Colon Carcinoma Metastatic in the Lung (tissue), 2 donors: Measurements from ENCODE around the gene RNF26.

- PRO-cap, 2 experiments = no peak in any of the 2 experiments
Measured at GRCh38 chr11:119298498-119299074, 18.3 kb downstream of the MCAM start.

DNA sequence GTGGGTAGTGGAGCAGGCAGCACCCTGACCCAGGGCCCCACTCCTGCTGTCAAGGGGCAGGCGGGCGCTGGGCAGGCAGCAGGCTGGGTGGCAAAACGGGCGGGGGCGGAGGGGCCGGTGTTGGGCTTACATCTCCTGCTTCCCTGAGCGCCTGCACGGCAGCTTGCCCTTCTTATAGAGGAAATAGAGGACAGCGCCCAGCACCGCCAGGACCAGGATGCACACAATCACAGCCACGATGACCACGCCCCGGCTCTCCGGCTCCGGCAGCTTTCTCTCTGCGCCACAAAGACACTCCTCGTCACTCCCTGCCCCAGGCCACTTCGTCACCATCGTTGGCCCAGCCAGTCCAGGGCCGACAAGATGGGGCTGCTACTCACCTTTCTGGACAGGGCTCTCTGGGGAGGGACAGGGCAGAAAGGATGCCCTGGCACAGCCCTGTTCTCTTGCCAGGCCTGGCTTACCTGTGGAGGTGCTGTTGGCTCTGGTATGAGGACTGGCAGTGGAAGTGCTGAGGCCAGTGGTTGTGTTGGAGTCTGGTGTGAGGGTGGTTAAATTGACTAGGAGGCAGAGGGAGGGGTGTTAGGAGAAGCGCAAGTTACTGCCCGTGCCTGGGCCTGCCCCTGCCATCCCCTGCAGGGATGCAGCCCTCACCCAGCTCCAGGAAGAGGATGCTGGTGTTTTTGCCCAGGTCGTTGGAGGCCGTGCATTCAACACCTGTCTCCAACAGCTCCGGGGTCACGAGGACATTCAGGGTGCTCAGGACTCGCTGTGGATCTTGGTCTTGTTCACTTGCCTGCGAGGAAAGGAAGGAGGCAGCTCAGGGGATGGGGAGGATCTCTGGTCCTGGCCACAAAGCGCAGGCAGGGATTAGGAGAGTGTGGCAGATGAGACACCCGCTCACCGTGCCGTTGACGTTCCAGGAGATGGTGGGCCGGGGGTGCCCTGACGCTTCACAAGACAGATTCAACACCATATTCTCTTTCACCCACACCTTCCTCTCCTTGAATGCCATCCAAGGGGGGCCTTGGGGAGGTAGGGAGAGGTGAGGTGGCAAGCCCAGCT, 6.0 kb downstream of the MCAM start:
- PRO-cap, 2 experiments = no peak in any of the 2 experiments

DNA sequence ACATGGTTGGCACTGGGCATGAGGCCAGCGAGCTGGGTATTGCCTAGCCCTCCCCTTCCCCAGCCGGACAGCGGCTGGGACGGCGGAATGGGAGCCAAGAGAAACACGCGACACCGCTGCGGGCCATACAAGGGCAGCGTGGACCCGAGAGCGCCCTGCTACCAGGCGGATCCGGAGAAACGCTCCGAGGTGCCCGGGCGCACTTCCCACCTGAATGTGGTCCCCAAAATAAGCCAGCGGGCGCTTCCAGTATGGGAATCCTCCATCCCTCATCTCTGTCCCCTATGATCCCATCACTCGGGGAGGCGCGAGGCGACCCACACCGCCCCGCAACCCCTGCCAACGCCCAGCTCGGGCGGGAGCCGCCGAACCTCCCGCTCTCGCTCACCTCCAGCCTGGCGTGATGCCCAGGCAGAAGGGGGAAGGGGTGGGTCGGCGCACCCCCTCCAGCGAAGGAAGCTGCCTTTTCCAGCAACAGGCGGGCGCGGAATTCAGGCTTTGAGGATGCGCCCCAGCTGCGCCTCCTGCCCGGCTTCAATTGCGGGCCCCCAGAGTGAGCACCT, 675 bp downstream of the MCAM start:
- PRO-cap, 2 experiments = no peak in any of the 2 experiments

- PRO-cap, 2 experiments = peak in 2 of 2 experiments; most common plus-strand start chr11:119334544 (in 2); most common minus-strand start chr11:119334288 (in 1)
Measured at GRCh38 chr11:119334009-119334830, at the start of gene RNF26. RNF26 (plus strand) TSS chr11:119334527.

- PRO-cap, 2 experiments = no peak in any of the 2 experiments
Measured at GRCh38 chr11:119337584-119338784, 2.7 kb downstream of the C1QTNF5 start.

GRCh38 chr11:119347961-119348613, 1.6 kb upstream of the MFRP start:
- PRO-cap, 2 experiments = no peak in any of the 2 experiments

DNA sequence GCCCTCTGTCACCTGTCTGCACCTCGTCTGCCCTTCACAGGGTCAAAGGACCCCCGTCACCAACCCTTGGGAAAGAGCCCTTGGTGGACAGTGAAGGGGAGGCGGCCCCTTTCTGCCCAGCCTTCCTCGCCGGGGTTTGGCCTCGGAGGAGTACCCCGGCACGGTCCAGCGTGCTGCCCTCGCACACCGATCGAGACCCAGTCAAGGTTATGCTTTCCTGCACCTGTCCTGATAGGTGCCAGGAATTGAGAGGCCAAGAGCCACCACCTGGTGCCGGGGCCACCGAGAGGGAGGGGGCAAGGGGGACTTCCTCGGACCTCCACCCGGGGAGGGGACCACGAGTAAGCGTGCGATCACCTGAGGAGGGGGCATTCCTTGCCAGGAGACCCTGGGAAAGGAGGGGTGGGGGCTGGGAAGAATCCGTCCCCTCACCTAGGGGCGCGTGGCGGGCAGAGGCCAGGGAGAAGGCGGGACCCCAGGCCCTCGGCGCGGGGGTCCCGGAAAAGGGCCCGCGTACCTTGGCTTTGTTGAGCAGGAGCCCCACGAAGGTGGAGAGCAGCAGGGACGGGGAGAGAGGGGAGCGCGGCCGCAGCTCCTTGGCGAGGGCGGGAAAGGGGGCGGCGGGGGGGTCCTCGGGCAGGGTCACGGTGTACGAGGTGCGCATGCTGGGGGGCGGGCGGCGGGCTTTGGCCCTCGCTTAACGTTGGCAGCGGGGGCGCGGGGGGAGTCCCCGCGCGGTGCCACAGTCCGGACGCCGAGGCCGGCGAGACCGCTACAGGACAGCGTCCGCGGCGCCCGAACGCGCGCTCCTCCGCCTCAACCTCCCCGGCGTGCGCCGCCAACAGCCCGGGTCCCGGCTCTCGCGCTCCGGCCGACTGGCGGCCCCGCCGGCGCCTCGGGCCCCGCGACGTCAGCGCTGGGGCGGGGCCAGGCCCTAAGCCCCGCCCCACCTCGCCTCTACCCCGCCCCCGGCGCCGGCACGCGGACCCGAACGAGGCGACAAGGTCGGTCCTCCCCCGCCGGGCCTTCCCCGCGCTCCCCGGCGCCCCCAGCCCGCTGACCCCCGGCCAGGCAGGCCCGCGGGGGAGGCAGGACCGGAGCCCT, 17.2 kb upstream of the MFRP start:
- PRO-cap, 2 experiments = peak in 2 of 2 experiments; most common plus-strand start position 990 of the sequence (in 2); most common minus-strand start position 877 of the sequence (in 2)

DNA sequence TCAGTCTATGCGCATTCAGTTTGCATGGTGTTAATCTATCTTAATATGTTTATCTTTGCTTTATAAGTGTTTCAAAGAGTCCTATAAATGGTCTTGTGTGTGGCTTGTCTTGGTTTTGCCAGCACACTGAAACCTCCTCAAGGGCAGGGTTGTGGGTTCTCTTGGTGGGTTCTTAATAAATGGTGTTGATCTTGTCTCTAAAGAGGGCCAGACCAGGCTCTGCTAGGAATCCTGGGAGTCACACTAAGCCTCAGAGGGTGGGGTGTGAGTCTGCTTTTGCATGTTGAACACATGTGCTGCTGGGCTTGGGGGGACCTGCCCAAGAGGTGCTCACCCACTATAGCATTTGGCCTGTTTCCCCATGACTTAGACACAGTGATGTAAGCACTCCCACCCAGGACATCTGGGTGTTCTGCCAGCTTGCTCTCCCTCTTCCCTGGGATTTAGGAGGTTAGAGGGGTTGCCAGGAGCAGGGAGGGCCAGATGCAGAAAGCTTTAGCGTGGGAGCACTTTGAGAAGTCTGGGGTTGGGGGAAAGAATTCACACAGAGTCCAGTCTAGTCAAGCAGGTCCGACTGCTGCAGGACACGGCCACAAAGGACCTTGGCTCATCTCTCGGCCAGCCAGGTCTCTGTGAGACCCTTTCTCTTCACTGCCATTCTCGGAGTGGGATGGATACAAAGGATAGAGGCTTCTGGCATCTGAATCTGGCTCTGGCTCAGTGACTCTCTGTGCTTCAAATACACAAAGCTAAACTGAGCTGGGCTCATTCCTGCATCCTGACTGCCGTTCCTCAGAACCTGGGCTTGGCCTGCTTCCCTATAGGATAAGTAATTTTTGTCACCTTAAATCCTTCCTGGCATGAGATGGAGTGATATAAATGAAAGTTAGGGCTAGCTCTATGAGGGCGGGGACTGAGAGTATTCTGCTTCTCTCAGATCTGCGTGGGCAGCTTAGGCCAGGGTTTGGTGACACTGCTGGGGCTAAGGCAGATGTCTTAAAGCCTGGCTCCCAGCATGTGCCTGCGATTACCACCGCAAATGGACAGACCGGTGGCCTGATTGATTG, 14.7 kb downstream of the USP2 start:
- PRO-cap, 2 experiments = no peak in any of the 2 experiments

- PRO-cap, 2 experiments = no peak in any of the 2 experiments
Measured at GRCh38 chr11:119375466-119375960, 6.0 kb downstream of the USP2 start.

DNA sequence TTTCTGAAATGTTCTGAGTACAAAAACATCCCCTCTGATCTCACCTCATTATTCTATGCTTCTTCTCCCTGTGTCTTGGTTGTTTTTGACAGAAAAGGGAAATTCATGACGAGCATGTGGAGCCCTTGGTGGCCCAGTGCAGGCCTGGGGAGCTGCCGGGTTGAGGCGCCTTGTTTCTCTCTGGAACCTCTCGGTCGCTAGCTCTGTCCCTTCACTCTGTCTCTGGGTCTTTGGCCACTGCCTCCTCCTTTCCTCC, 63.0 kb upstream of the THY1 start:
- PRO-cap, 2 experiments = peak in 1 of 2 experiments; most common plus-strand start position 155 of the sequence (in 1)

- PRO-cap, 2 experiments = no peak in any of the 2 experiments
Measured at GRCh38 chr11:119590610-119591704, 138.0 kb downstream of the NECTIN1 start.

- PRO-cap, 2 experiments = no peak in any of the 2 experiments
Measured at GRCh38 chr11:119664008-119664807, 64.8 kb downstream of the NECTIN1 start.

GRCh38 chr11:119673712-119674376, 55.2 kb downstream of the NECTIN1 start:
- PRO-cap, 2 experiments = no peak in any of the 2 experiments

DNA sequence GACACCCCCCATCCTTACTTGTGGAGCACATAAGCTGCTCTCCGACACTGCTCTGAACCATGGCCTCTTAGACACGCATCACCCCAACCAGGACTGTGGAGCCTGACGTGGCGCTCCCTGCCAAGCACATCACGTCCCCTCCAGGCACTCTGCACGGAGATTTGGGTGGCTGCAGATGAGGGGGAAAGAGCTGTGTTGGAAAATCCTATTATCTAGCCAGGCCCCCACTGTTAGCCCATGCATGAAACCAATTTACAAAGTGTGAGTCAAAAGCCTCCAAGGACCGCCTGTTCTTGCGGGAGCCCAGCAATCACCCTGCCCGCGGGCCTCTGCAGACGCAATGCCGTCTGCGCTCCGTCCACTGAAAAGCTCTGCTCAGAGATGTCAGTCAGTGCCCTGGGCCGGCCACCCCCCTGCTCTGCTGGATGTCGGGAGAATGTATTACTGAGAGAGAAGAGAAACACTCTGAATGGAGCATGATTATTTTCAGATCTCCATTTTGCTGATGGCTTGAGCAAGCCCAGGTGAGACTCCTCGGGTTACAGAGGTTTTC, 163.4 kb upstream of the NECTIN1 start:
- PRO-cap, 2 experiments = no peak in any of the 2 experiments

- PRO-cap, 2 experiments = no peak in any of the 2 experiments
Measured at GRCh38 chr11:119906885-119907820, 178.2 kb upstream of the NECTIN1 start.

- PRO-cap, 2 experiments = peak in 1 of 2 experiments; most common plus-strand start chr11:120068315 (in 1)
Measured at GRCh38 chr11:120068131-120068494, 69.8 kb downstream of the TRIM29 start.

GRCh38 chr11:120198854-120199433, 11.9 kb upstream of the OAF start:
- PRO-cap, 2 experiments = no peak in any of the 2 experiments

DNA sequence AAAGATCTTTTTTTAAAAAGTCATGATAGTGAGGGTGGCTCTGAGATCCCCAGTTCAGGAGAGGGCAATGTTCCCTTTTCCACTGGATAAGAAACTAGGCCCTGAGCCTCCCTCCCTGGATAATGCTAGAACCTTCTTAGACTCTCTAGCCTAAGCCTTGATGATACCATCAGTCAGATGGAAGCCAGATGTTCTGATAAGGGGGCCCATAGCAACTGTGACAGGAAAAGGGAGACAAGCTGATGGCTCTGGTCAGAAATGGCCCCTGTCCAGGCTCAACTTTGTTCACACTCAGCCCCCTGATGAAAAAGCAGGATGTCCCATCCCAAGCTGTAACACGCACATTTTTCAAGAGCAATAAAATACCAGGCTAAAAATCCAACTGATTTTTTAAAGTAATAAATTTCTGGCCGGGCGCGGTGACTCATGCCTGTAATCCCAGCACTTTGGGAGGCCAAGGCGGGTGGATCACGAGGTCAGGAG, 7.2 kb upstream of the OAF start:
- PRO-cap, 2 experiments = no peak in any of the 2 experiments

DNA sequence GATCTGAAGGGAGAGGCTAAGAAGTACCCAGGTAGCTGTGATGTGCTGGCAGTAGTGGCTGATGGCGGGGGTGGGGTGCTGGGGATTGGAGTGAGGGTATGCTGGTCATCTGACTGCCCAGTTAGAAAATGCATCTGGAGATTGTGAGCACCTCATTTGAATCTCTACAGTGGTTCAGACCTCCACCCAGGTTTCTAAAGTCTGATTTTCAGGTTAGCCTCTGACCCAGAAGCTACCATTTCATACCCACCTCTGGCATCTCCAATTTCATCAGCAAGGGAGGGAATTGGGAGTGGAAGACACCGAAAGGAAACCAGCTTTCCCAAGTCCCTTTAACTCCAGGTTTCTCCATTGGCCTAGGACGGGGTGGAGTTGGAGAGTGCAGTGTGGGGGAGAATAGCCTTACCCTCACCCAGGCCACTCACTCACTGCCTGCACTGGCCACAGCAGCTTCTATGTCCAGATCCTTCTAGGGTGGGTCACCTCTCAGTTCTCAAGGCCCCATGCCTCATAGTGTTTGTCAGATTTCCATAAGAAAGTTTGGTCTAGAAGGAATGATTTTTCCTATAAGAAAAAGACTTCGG, 2.5 kb downstream of the OAF start:
- PRO-cap, 2 experiments = no peak in any of the 2 experiments

GRCh38 chr11:120214481-120214948, 3.7 kb downstream of the OAF start:
- PRO-cap, 2 experiments = no peak in any of the 2 experiments